SJCRH30 (cell line): Measurements from ENCODE around the genes SCFD2 and PDCL2.

- RAMPAGE, long total RNA: no peak
Observed at GRCh38 chr4:52841569-52842385, 20.3 kb upstream of the RASL11B start.

DNA sequence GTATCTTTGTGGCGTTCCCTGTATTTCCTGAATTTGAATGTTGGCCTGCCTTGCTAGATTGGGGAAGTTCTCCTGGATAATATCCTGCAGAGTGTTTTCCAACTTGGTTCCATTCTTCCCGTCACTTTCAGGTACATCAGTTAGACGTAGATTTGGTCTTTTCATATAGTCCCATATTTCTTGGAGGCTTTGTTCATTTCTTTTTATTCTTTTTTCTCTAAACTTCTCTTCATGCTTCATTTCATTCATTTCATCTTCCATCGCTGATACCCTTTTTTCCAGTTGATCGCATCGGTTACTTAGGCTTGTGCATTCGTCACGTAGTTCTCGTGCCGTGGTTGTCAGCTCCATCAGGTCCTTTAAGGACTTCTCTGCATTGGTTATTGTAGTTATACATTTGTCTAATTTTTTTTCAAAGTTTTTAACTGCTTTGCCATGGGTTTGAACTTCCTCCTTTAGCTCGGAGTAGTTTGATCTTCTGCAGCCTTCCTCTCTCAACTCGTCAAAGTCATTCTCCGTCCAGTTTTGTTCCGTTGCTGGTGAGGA is 37.6 kb downstream of the RASL11B start:
- RAMPAGE, long total RNA: no peak

GRCh38 chr4:52945514-52945801 is 83.3 kb downstream of the RASL11B start:
- RAMPAGE, long total RNA: no peak

- RAMPAGE, long total RNA: no peak
Observed at GRCh38 chr4:52996193-52996781, 134.2 kb downstream of the RASL11B start.

DNA sequence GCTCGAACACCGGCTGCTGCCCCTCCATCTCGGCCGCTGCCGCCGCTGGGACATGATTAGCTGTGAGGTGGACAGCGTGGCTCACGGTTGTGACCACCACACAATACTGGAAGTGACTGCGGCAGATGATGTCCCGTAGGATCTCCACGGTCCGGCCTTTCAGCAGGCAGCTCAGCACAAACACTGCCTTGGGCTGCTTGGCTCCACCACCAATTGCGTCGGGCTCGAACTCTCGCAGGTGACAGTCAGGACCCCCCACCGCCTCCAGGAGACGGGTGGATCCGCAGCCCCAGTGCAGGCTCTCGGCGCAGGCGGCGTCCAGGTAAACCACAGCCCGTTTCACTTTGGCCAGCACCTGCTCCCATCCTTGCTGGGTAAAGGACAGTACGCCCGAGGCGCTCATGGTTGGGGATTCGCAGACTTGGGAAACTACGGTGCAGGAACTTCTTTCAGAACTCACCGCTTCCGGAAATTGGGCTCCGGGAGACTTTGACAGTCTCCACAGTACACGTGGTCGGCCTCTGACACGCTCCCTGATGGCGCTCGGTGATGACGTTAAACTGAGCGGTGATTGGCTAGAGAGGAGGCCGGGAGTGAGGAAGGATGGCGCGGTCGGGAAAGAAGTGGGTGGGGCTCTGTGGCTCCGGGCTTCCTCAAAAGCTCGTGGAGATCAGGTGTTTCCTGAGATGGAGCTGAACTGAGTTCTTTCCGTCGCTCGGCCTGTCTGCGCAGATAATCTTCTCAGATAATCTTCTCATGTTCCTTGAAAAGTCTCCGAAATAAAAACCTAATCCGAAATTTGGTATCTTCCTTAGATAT is at the start of gene SCFD2:
Gene SCFD2, minus strand, starts transcription at position 523 of the 819 bp plus-strand sequence.
- RAMPAGE, long total RNA: no peak

GRCh38 chr4:53366358-53366784 is 510 bp upstream of the SCFD2 start:
- RAMPAGE, long total RNA: no peak

GRCh38 chr4:53389752-53390122 is 12.3 kb downstream of the FIP1L1 start:
- RAMPAGE, long total RNA: no peak

DNA sequence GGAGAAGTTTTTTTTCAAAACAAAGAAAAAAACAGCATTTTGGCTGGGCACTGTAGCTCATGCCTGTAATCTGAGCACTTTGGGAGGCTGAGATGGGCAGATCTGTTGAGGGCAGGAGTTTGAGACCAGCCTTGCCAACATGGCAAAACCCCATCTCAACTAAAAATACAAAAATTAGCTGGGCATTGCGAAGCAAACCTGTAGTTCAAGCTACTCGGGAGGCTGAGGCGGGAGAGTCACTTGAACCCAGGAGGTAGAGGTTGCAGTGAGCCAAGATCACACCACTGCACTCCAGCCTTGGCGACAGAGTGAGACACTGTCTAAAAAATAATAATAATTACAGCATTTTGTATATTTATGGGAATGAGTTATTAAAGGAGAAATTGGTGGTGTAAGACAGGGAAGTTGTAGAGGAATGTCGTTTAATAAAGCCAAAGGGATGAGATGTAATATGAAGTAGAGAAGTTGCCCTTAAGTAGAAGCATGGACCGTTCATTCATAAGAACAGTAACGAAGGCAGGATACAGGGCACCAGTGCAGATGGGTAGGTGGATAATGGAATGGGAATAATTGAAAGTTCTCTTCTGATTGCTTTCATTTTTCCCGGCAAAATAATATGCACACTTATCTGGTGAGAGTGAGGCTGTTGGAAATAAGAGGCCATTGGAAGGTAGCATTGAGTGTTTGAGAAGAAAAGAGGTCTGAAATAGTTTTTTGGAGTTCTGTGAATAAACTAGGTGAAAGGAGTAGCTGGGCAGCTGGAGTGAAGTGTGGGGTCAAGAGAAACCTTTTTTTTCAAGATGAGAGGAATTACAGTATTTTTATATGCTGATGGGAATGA is 25.2 kb downstream of the FIP1L1 start:
- RAMPAGE, long total RNA: no peak

DNA sequence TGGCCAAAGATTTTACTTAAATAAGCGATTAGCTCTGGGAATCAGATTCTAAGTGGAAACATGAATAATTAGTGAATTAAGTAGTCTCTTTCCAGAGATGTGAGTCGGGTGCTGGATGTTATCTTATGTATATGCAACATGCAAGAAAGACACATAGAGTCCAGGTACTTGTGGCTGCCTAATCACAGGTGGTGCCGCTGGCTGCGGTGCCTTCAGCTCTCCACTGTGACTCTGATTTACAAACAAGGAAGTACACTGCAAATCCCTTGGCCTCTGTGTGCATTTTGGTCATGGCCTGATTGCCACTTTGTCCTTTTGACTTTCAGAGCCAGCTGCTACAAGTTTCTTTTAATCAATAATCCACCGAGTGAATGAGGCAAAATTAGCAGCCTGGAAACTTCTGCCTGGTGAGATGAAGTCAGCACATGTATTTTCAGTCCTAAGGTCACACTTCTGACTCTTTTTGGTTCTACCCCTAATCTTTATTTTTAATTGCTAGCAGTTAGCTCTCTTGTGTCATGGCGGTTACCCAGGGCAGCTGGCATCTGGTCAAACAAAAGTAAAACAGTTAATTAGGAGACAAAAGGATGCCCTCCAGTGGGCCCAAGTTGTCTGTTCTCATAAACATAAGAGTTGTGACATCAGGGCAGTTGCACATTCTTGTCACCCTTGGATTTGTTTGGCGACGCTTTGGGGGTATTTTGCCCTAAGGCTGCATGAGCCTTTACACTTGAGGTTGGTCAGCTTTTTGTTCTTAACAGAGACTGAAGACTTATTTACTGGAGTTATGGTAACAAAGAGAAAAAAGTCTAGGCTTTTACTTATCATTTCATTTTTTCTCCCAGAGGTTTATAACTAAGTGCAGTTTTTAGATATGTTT is 62.3 kb upstream of the LNX1 start:
- RAMPAGE, long total RNA: no peak

- RAMPAGE, long total RNA: no peak
Observed at GRCh38 chr4:53863212-53863634, 201.2 kb downstream of the CHIC2 start.

DNA sequence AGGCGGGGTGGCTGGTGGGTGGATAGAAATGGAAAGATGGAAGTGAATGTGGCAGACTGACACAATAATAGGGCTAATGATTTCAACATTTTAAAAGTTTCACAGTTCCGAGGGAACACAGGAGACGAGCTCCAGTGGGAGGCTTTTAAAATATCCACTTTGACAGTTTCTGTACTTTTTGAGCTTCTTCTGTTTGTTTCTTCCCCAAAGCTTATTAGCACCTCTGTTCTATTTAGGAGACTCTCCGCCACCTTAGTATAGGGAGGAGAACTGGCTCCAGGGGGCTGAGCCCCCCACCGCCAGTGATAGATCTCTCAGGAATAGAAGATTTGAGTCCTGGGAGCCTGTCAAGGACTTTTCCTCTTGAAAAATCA is 144.6 kb downstream of the CHIC2 start:
- RAMPAGE, long total RNA: no peak

DNA sequence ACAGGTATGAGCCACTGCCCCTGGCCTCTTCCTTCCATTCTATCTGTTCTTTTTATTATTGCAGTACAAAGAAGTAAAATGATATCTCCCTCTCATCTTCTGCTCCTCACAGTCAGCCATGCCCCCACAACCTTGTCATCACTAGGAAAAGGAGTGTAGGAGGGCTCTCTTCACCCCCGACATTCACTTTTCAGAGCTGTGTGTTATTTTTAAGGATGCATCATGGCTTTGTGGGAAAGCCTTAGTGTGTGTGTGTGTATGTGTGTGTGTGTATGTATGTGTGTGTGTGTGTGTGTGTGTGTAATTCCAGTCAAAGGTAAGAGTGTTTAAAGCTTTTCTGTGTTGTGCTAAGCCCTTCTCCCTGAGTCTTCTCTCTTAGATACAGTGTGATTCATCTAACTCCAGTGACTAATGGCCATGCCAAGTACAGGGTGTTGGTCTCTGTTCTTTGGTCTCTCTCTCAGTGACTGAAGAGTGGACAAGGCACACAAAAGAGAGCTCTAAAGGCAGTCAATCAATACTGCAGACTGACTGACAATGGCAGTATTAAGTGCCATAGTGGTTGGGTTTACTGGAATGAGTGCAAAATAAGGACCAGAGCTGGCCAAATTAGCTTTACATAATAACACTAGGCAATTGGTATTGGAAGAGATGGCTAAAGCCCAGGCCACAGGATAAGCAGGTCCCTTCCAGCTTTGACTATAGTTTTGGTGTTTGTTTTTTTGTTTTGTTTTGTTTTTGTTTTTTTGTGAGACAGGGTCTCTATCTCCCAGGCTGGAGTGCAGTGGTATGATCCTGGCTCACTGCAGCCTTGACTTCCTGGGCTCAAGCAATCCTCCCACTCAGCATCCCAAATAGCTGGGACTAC is 76.5 kb downstream of the CHIC2 start:
- RAMPAGE, long total RNA: no peak

GRCh38 chr4:54032960-54033218 is 31.5 kb downstream of the CHIC2 start:
- RAMPAGE, long total RNA: no peak

DNA sequence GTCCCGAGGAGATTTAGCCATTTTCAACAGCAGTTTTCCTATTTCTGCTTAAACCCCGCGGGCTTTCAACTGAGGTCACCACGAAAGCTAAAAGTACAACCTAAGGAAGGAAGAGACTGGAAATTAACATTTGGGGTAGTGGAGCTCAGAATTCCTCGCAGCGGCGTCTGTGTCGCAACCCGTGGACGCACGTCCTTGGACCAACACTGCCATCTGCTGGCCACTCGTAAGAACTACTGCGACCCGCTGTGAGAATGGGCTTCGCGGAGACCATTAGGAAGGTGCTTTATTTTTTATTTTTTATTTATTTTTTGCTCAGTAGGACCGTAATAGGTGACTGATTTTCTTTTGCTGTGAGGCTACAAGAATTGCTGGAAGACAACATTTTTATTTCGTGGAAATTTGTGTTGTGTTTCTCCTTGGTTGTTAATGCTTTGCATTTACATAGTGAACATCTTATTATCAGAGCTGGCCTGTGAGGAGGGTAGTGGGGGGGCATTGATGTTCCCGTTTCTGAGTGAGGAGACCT is 5.2 kb downstream of the PDGFRA start:
- RAMPAGE, long total RNA: no peak

- RAMPAGE, long total RNA: no peak
Observed at GRCh38 chr4:54539410-54540064, 118.2 kb upstream of the KIT start.

DNA sequence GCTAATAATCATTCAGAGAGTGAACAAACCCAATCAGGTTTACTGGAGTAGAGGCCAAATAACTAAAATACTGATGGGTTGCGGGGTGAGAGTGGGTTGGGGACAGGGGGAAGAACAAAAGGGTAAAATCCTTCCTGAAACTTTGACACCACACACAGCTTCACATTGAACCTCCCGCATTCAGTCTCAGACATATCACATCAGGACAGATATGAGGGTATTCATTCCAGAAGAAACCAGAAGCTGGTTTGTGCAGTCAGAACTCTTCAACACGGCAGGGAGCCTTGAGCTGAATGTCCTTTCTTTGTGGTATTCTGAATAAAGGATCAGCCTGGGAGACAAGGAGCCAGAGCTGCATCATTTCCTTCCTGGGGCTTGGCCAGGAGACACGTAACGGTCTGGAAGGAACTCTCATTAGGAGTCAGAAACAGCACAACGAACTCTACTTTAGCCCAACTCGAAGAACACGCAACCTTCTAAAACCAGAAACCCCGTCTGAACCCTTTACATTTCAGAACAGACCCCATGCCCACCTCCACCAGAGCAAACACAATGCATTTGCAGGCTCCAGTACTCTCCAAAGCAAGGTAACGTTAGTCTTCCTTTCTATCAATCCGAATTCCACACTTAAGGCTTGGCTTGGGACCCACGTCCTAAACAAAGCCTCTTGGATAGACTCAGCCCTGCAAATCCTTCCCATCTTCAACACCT is 46.4 kb downstream of the KDR start:
- RAMPAGE, long total RNA: no peak

DNA sequence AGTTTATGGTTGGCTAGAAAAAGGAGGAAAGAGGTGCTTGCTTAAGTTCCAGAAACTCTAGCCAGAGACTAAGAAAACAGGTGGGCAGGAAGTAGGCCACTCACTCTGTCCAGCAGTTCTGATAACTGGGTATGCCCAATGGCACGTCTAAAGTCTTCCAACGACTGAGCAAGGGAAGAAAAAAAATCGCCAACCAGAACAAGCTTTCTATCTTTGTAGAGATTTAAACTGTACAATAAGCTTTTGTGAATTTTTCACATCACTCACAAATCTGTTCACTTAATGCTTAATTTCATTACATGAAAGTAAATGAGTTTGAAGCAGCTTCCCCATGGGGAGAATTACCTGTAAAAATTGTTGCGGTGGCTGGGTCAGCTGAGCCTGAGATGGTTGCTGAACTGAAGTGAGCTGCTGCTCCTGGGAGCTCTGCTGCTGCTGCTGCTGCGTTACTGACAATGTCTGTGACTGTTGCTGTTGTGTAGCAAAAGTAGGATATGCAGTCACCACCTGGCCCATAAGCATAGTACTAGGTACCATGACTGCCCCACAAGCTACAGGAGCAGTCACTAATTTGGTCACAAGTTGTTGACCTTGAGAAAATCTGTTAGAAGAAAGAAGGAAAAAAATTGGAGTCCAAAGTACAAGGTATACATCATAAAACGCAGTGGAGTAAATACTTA is 42.3 kb downstream of the TMEM165 start:
- RAMPAGE, long total RNA: no peak

DNA sequence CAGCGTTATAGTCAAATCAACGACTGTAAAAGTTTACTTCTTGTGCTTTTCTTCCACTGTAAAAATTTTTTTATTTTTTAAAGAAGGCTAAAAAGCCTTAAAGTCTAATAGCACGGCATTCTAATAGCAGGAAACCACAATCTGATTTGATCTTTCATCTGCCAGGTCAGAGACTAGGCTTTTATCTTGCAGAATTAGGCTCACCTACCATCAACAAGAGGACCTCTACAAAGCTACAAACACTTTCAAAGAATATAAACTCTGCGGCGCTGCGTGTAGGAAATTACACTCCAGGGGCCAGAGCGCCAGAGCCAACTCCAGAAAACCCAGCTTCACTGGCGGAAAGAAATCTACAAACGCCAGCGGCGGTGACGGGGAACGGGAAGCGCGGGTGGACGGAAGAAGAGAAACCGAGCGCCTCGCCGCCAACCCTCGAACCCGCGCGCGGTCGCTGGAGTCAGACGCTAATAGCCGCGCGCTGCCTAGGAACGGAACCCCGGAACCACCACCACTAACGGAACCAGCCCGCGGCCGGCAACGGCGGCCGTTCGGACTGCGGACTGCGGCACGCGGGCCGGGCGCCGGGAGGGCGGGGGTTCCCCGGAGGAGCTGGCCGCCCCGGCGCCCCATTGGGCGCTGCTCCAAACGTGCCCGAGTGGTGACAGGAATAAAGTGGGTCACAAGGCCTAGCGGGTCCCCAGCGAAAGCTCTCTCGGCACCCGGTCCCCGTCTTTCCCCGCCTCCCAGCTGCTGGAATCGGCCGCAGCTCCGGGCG is 1.1 kb downstream of the CLOCK start:
- RAMPAGE, long total RNA: no peak

DNA sequence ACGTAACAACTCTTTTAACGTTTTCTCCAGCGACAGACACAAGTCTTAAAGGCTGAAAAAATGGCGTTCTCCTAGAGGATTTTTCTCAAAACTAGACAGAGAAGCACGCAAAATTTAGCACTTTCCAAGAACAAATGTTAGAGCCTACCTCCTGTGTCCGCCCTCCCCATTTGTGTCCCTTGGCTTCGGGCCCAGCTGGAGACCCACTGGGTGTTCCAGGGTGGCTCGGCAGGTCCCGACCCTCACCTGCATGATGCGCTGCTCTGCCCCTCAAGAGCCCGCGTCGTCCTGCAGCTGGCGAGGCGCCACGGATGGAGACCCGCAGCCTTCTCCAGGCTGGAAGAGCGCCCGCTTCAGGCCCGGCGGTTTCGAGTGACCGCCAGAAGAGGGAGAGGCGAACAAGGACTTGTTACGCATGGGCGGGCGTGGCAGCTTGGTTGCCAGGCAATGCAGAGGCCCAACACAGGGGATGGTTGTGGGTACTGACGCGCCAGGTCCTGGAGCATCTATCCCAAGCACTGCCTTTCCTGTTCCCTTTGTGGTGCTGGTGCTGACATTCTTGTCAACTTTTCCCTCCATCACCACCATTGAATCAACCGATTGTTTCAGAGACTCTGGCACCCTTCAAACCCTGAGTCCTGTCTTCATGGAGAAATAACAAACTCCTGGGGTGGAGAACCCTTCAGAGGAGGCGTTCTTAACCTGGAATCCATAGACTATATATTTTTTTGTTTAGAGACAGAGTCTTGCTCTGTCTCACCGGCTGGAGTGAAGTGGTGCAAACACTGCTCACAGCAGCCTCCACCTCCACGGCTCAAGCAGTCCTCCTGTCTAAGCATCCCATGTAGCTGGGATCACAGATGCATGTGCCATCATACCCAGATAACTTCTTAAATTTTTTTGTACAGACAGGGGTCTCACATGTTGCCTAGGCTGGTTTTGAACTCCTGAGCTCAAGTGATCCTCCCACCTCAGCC is at the start of gene PDCL2:
Gene PDCL2, minus strand, starts transcription at position 388 of the 977 bp plus-strand sequence.
- RAMPAGE, long total RNA: no peak

DNA sequence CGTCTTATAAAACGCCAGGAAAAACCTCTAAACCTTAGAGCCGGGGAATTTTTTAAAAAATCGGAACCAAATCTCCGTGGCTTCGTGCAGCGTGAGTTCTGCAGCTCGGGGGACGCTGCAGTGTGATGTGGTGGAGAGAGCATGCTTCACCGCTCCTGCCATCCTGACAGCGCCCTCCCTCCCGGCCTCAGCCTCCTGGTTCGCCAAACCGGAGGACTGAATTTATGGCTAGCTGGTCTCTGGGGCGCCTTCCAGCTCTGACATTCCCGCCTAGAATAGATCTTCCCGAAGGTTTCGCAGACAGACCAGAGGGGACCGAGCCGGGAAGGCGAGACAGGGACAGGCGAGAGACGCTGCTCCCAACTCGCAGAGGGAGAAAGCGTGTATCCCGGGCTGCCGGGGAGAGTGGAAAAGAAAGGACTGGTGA is 25.9 kb downstream of the HOPX start:
- RAMPAGE, long total RNA: no peak